Frontal cortex (tissue), 2 donors: ENCODE measurements around the genes ARHGAP25 and ANXA4.

- RAMPAGE, long total RNA: no peak
These were observed 444 bp upstream of the PROKR1 start for GRCh38 chr2:68642890-68643379.

GRCh38 chr2:68714730-68715769 is 19.6 kb upstream of the ARHGAP25 start:
- RAMPAGE, long total RNA: no peak

DNA sequence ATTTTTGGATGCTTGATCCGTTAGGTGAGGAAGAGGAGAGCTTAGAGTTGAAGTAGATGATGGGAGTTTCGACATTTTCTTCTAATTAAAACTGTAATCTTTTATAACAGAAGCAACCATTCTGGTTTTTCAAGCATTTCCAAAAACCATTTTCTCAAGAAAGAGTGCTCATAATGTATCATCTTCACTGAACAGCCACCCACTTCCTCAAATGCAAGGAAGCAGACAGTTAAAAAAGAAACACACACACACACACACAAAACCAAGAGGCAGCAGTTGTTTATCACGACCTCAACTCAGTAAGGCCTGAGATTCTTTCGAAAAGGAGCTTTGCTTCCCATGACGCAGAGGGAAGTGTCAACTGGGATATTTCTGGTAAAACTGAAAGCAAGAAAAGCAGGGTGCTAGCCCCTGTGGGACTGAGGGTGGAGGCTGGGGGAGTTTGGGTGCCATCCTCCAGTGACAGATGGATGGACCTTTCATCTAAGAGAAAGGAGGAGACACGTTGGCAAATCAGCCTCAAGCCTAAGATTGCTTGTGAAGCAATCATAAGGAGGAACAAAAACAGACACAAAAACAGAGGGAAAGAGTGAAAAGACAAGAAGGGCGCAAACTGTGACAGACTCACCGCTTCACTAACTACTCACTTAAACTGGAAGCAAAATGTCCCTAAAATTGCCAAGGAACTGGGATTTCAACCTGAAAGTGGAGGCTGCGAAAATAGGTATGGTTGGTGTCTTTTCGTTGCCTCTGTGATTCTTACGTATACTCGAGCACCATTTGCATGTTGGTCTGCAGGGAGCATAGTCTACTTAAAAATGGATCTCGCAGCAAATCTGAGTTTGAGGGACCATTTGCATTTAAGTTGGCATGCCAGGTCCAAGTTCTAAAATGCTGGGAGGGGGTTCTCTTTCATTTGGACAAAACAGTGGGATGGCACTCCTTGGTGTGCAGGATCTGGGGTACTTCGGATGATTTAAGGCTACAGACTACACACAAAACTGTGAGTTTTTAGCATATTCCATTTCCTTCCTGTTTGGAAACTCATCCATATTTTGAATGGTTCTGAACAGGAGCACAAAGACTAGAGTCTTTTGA is at the start of gene ARHGAP25:
TSS of gene ARHGAP25 (plus strand) at position 275 of the 1,098 bp plus-strand sequence.
- RAMPAGE, long total RNA: no peak

DNA sequence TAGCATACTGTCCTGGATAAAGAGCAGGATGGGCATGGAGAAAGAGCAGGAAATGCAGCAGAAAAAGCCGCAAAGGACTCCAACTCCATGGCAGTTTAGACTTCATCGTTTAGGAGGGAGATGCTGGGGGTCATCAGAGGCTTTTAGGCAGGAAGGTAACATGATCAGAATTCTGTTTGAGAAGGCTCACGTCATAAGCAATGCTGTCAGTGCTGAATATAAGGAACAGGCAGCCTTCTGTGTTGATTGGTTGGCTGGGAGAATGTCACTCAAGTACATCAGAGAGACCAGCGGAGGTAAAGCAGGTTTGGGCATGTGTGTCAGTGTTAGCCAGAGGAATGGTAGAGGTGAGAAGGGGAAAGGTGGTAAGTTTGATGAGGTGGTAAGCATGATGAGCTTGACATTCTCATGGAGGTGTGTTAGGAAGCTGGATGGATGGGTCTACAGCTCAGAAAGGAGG is 35.3 kb downstream of the ARHGAP25 start:
- RAMPAGE, long total RNA: no peak

DNA sequence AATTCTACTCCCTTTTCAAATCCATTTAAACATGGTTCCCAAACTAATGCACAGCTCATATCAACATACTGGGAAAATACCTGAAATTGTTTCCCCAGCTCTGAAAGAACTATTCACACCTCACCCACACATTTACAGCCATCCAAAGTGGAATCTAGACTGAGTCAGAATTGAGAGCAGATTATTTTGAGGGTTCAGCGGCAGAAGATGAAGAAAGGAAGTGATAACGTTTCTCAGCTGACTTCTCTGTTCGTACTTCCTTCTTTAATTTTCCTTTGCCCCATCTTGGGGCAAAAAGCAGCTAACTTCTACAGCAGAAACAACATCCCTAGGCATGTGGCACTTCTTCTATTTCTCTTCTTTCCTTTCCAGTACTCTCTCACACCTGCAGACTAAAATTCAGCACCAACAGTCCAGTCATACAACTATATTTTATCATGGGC is 35.7 kb downstream of the ARHGAP25 start:
- RAMPAGE, long total RNA: no peak

DNA sequence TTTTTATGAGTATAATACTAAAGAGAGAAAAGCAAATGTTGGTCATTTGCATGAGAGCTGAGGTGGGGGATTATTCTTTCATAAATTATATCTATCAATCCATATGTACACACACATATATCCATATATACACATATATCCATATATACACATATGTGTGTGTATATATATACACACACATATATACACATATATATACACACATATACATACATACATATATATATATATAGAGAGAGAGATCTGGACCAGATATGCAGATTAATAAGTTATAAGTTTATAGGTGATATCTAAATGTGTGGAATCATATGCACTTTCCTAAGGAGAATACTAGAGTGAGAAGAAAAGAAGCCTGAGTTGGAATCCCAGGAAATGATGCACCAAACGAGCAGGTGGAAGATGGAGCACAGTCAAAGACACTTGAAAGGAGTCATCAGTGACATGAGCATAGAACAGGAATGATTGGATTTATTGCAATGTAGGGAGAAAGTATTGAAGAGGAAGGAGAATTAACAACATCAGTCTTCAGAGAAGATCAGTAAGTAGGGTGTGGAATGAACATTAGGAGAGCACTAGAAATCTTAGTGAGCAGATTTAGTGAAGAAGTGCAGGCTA is 68.3 kb downstream of the ARHGAP25 start:
- RAMPAGE, long total RNA: no peak

- RAMPAGE, long total RNA: no peak
These were observed 150.1 kb downstream of the ANTXR1 start for GRCh38 chr2:69163082-69163498.

DNA sequence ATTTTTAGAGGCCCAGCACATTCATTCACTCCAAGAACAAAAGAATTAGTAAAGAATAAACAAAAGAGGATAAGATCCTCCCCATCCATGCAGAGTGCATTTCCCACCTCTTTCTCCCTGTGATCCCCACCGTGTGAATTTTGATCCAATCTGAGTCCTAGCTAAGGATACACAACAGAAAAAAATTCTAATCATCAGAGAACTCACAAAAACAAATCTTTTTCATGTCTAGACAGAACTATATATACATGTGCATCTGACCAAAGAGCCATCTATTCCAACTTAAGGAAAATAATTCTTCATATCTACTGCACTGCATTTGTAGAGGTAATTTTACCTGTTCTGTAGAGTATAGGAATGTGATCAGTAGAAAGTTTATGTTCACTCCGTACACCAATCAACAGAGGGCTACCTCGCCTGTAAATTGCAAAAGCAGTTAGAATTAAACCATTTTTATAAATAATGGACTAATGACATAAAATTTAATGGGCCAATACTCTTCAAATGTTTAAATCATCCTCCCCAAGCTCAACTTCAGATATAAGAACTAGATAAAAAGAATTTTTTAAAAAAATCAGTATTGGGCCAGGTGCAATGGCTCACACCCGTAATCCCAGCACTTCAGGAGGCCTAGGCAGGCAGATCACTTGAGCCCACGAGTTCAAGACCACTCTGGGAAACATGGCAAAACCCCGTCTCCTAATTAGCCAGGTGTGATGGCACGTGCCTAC is 32.7 kb downstream of the GFPT1 start:
- RAMPAGE, long total RNA: no peak

DNA sequence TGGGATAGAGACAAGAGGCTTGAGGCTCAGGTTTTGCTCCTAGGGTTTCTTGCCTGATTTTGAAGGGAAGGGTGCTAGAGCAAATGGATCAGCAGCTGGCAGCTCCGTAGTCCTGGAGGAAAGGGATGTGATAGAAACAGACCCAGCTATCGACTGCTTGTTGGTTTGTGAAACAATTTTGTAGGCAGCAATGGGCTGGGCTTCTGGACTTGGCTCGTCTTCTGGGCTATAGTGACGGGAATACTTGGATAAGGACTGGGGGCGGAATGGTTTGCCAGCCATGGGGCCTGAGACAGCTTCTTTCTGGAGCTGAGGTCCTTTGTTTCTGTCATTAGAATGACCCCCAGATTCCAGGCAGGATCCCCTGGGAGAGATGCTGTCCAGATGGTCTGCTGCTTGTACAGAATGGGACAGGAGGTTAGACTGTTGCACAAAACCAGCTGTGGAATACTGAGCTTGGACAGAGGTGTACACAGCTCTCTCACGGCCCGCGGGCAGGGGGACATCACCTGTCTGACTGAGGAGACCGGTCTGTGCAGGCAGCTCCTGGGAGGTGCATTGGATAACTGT is 28.2 kb upstream of the NFU1 start:
- RAMPAGE, long total RNA: no peak

GRCh38 chr2:69641073-69641560 is 2.4 kb downstream of the AAK1 start:
- RAMPAGE, long total RNA: no peak

DNA sequence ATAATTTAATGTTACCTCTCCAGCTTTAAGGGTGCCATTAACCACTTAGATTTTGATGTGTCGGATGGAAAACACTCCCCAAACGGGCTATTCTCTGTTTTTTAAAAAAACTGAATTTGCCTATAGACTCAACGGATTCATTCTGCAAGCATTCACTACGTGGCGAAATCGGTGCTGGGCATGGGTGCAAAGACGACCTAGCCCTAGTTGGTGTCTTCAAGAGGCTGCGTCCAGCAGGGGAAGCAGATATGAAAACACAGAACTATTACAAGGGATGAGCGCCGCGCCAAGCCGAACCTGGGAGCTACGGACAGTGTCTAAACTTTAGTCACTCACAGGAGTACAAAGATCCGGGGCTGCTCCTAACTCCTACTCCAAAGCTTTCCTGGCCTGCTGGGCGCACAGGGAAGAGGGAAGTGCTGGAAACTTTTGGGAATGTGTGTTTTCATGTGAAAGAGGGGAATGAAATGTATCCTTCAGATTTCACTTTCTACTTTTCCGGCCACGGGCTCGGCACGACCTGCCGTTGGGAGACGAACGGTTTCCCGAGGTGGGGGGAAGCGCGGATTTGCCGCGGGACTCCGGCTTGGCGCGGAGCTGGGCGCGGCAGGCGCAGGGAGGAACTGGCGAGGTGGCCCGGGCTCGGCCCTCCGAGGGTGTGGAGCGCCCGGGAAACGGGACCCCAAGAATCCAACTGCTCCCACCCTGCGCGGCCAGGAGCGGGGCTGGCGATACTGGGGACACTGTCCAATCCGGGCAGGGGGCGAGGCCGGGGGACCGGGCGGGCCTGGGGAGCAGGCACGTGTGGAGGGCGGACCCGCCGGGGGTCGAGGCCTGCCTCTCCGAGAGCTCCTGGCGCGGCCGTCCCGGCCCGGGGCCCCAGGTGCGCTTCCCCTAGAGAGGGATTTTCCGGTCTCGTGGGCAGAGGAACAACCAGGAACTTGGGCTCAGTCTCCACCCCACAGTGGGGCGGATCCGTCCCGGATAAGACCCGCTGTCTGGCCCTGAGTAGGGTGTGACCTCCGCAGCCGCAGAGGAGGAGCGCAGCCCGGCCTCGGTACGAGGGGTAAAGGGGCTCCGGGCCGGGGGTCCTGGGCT is at the start of gene ANXA4:
TSS of gene ANXA4 (plus strand) at position 1,016 of the 1,098 bp plus-strand sequence.
- RAMPAGE, long total RNA: no peak

DNA sequence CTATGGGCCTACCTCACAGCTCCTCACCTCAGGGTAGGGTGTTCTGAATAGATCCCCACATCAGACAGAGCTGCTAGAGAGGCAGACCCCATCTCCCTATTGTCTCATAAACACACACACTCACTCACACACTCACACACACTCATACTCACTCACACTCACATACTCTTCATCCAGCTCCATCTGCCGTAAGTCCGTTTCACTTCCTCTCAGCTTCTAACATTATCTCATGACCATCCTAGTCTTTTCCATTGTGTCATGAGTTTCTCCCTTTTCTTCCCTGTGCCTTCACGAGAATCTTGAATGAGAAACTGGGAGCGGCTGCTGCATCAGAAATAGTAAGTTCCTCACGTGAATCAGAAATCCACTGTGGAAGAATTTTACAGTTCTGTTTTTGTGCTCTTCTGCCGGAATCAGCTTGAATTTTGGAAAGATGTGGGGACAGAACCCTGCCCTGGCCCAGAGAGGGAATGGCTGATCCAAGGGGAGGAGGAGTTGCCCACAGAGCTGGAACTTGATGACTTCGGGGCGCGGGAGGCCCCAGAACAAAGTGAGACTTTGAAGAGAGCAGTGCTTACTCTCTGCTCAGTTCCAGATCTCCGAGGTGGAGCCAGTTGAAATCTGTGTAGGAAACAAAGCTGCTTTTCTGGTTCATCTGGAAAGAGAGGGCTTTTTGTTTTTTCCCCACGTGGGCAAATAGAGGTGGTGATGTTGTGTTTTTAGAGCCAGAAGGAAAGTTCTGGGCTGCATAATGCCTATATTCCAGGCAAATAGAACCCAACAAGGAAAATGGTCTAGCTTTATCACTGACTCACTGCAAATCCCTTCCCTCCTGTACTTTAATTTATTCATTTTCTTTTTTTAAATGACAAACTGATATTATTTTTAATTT is 21.1 kb downstream of the ANXA4 start:
- RAMPAGE, long total RNA: no peak

GRCh38 chr2:69931652-69932302 is 16.9 kb downstream of the MXD1 start:
- RAMPAGE, long total RNA: no peak

DNA sequence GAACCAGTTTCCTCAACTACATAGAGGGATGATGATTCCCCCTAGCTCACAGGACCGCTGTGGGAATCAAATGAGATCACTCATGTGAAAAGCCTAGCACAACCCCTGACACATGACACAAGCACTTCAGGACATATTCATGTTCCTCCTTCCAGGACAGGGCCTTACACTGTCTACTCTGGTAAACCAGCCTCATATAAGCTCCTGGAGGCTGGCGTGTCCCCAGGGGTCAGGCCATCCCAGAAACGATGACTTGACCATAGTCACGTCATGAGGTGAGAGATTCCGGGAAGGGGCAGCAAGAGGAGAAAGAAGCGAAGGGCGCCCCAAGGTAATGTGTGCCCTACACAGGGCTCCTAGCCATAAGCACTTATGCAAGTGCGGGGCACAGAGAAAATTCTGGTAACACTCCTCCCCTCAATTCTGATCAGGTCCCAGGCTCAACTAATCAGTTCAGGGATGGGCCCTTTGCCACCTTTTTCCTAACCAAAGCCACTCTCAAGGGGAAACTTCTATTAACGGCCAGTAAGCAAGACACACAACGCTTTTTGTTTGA is 49.4 kb downstream of the C2orf42 start:
- RAMPAGE, long total RNA: no peak

GRCh38 chr2:70142858-70143170 is 48.0 kb downstream of the C2orf42 start:
- RAMPAGE, long total RNA: no peak

DNA sequence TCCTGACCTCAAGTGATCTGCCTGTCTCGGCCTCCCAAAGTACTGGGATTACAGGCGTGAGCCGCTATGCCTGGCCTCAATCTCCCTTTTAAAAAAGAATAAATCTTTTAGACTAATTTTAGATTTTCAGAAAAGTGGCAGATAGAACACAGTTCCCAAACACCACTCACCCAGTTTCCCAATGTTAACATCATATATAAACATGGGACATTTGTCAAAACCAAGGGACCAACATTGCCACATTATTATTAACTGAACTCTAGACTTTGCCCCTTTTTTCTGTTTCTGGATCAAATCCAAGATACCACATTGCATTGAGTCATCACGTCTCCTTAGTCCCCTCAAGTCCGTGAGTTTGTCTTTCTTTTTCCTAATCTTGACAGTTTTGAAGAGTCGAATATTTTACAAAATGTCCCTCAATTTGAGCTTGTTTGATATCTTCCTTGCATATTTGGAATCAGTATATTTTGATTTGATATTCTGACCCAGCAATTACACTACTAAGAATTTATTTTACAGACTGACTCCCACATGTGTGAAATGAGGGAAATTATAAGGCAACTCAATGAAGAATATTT is 2.3 kb downstream of the C2orf42 start:
- RAMPAGE, long total RNA: no peak

DNA sequence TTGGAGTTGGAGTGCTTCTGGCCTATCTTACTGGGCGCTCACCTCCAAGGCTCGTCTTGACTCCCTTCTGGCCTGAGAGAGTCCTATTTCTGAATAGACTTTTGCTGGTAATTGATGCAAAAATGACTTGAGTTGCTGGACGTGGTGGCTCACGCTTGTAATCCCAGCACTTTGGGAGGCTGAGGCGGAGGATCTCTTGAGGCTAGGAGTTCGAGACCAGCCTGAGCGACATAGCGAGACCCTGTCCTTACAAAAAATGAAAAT is 314 bp upstream of the C2orf42 start:
- RAMPAGE, long total RNA: no peak

GRCh38 chr2:70223557-70223864 is 24.9 kb downstream of the TIA1 start:
- RAMPAGE, long total RNA: no peak

GRCh38 chr2:70270315-70270620 is 12.3 kb downstream of the PCYOX1 start:
- RAMPAGE, long total RNA: no peak

DNA sequence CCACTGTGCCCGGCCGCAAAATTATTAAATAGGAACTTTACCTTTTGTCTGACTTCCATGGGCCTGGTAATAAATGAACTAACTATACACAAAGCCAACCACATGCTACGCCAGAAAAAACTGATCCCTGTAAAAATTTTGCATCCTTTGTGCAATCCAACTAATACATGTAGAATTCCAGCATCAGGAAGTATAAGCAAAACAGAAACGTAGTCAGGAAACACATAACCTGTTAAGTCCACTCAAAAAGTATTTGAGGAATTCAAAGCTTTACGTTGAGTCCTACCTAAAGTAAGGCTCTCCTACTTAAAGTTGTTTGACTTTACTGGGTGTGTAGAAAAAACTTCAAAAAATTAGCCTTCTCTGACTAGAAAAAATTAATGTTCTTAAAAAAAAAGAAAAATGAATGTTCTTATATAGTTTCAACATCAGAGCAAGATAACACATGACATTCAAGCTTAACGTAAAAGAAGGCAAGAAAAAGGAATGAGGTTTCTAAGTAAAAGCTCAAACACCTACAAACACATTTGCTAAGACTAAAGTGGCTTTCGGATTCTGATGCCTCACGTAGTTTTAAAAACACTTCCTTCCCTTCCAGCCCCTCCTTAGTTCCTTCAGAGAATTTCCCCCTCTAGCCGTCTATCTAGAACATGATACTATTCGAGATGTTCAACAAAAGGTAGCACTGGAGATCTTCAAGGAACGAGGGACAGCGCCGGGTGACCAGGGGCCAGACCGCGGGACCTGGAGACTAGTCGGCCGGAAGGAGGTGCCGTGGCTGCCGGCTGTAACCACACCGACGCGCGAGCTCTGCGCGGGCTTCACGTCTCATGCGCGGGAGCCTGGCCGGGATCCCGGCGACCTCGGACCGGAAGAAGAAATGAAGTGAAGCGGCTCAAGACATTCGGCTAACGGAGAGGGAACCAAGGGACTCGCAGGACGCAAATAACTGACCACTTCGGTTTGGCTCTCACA is 619 bp downstream of the SNRPG start:
- RAMPAGE, long total RNA: no peak